Skeletal muscle tissue (tissue), 7 donors: Measurements from ENCODE around the genes PRAMEF7, KAZN, EFHD2 and TMEM82.

GRCh38 chr1:12916370-12916707 lies at the start of gene PRAMEF7:
Gene PRAMEF7, plus strand, starts transcription at chr1:12916610.
- PRO-cap, 3 experiments, result no peak in any of the 3 experiments
- RAMPAGE, long total RNA, result no peak
- RRBS, 2 experiments, result no CpG with 5 or more reads among the region's 1 CpG

DNA sequence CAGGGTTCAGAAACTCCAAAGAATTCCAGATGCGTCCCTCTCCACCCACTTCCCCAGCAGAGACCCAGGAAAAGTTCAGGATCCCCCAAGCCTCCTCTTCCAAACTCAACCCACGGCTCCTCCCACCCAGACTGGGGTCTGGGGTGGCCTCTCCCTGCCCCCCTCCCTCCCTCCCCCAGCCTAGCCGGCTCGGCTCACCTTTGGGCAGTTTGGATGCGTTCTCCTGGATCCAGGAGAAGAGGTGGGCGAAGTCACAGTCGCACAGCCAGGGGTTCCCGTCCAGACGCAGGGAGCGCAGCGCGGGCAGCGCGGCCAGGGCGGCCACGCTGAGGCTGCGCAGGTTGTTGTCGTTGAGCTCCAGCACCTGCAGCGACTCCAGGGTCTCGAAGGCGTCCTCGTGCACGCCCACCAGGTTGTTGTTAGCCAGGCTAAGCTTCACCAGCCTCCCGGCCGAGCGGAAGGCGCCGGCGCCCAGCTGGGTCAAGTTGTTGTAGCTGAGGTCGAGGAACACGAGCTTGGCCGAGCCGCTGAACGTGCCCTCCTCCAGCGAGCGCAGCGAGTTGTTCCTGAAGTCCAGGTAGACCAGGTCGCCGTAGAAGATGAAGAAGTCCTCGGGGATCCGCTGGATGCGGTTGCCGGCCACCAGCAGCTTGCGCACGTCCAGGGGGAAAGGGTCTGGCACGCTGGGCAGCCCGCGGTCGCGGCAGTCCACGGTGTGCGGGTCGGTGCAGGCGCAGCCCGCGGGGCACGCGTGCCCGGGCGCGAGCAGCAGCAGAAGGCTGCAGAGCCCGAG lies 842 bp downstream of the LRRC38 start:
- PRO-cap, 3 experiments, result peak in 2 of 3 experiments; most common plus-strand start position 706 of the sequence (in 2); most common minus-strand start position 106 of the sequence (in 1)
- RAMPAGE, long total RNA, result no peak
- RRBS, 2 experiments, result 2% methylated on average over 10 to 13 of the region's 62 CpGs

GRCh38 chr1:13778161-13778939 lies 78.4 kb downstream of the PRDM2 start:
- PRO-cap, 3 experiments, result no peak in any of the 3 experiments
- RAMPAGE, long total RNA, result no peak
- RRBS, 2 experiments, result no CpG with 5 or more reads among the region's 14 CpGs

GRCh38 chr1:13780835-13782109 lies 81.3 kb downstream of the PRDM2 start:
- PRO-cap, 3 experiments, result no peak in any of the 3 experiments
- RAMPAGE, long total RNA, result no peak
- RRBS, 2 experiments, result no CpG with 5 or more reads among the region's 25 CpGs

DNA sequence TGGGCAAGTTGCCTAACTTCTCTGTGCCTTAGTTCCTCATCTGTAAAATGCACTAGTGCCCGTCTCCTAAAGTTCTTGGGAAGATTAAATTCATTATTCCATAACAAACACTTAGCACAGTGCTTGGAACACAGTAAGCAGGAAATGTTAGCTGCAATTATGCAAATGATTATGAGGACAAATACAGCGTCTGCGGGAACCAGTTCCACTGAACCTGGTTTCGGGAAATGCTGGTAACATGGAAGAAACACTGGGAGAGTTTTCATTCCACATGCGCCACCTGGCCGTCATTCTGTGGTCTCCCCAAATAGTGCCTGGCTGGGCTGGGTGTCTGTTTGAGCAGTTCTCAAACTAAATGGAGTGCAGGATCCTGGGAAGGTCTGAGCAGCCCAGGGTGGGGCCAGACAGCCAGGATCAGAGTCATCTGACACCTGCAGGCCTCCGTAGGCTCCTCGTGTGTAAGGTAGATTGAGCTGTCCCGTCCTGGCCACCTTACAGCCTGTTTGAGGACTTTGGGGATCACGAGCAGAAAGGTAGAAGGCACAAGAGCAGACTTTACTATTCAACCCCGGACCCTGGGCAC lies 101.7 kb downstream of the PRDM2 start:
- PRO-cap, 3 experiments, result no peak in any of the 3 experiments
- RAMPAGE, long total RNA, result no peak
- RRBS, 2 experiments, result no CpG with 5 or more reads among the region's 11 CpGs

- PRO-cap, 3 experiments, result no peak in any of the 3 experiments
- RAMPAGE, long total RNA, result no peak
- RRBS, 2 experiments, result 2 to 3% methylated on average over 57 to 59 of the region's 120 CpGs
Observed at GRCh38 chr1:14598568-14599917, at the start of gene KAZN. Gene KAZN, plus strand, starts transcription at chr1:14598685.

DNA sequence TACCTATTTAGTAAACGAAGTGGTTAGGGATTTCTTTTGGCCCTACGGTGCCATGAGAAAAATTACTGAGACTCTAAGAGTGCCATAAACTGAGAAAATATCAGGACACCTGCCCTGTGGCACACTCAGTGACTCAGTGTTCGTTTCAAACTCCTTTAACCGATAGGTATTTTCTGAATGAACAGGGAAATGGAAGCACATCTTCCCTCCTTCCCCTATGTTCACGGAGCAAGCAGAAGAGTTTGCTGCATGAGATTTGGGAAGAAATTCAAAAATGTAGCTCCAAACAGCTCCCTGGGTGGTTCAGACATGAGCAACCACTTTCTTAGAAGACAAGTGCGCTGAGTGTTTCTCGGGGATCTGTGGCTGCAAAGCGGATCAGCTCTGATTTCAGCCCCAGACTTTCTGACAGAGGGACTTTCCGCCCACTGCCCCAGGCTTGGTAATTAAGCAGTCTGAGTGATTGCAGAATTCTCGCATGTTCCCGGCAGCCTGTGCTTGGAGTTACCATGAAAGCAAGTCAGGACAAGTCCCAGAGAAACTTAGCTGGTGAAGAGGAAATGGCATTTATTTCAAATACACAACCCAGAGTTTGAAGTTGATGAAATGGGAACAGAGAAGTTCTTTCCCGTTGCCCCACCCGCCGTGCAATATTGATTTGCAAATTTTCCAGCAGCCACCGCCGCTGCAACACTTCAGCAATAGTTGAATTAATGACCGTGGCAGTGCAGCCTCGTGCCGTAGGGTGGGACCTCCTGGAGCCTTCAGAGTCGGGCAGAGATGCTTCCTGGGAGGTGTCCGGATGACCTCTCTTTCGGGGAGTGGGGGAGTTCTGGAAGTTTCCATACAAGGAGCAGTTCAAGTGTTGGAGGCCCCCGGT lies 134.5 kb downstream of the KAZN start:
- PRO-cap, 3 experiments, result no peak in any of the 3 experiments
- RAMPAGE, long total RNA, result no peak
- RRBS, 2 experiments, result 10 to 15% methylated on average over 3 of the region's 23 CpGs

GRCh38 chr1:14826042-14826786 lies 227.7 kb downstream of the KAZN start:
- PRO-cap, 3 experiments, result no peak in any of the 3 experiments
- RAMPAGE, long total RNA, result no peak
- RRBS, 2 experiments, result no CpG with 5 or more reads among the region's 18 CpGs

DNA sequence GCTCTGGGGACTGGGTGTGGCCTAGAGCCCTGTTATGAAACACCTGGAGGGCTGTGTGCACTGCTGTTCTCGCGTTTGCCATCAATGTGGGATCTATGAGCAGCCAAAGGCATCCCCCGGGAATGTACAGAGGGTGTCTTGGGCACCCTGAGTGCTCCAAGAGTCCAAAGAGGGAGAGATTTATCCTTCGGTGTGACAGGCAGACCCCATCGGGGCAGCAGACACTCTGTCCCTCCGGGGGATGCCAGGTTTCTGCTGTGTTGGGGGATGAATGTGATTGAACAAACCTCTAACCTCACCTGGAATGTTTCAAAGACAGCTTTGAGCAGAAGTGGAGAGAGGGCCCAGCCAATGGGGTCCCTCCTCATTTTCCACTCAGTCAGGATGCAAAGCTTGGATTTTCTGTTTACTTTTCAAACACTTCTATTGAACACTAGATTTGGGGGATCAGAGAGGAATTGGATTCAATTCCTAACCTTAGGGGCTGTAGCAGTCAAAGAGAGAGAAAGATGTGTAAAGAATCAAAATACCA lies 264.7 kb downstream of the KAZN start:
- PRO-cap, 3 experiments, result no peak in any of the 3 experiments
- RAMPAGE, long total RNA, result no peak
- RRBS, 2 experiments, result 85 to 89% methylated on average over 3 of the region's 6 CpGs

- PRO-cap, 3 experiments, result no peak in any of the 3 experiments
- RAMPAGE, long total RNA, result no peak
- RRBS, 2 experiments, result no CpG with 5 or more reads among the region's 8 CpGs
Observed at GRCh38 chr1:14943106-14943624, 210.4 kb upstream of the TMEM51 start.

GRCh38 chr1:15027784-15028242 lies 125.7 kb upstream of the TMEM51 start:
- PRO-cap, 3 experiments, result no peak in any of the 3 experiments
- RAMPAGE, long total RNA, result no peak
- RRBS, 2 experiments, result no CpG with 5 or more reads among the region's 12 CpGs

- PRO-cap, 3 experiments, result no peak in any of the 3 experiments
- RAMPAGE, long total RNA, result no peak
- RRBS, 2 experiments, result no CpG with 5 or more reads among the region's 9 CpGs
Observed at GRCh38 chr1:15173915-15174492, 20.5 kb downstream of the TMEM51 start.

DNA sequence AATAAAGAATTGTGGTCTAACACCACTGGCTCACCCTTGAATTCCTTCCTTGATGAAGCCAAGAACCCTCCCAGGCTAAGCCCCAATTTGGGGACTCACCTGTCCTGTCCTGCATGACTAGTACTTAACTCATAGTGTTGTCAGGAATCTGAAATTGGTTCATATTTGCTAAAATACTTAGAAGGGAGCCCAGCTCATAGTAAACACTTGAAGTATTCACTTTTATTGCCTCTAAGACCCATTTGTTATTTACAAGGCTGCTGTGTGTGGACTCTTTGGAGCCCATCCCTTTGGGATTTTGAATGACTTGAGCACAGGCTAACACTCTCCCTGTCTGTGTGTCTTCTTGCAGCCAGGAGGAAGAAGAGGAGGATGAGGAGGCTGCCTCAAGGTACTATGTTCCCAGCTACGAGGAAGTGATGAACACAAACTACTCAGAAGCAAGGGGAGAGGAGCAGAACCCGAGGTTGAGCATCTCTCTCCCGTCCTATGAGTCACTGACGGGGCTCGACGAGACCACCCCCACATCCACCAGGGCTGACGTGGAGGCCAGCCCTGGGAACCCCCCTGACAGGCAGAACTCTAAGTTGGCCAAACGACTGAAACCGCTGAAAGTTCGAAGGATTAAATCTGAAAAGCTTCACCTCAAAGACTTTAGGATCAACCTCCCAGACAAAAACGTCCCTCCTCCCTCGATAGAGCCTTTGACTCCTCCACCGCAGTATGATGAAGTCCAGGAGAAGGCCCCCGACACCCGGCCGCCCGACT lies 27.9 kb upstream of the FHAD1 start:
- PRO-cap, 3 experiments, result no peak in any of the 3 experiments
- RAMPAGE, long total RNA, result no peak
- RRBS, 2 experiments, result no CpG with 5 or more reads among the region's 17 CpGs

DNA sequence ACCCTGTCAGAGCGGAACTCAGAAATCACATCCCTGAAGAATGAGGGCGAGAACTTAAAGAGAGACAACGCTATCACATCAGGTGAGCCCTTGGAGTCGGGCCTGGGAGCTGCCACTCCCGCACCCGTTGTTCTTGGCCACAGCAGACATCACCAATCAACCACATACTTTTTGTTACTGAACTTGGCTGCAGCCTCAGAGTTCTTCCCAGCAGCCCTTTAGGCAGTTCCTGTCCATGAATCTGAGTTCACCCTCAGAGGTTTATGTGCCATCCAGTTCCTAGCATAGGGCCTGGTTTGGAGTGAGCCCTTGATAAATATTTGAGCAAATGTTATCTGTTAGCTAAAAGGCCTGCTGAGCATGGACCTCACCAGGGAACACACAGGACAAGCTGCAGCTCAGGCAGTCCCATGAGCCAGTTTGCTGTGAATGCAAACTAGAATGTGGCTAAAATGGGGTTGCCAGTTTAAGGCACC lies 61.7 kb downstream of the FHAD1 start:
- PRO-cap, 3 experiments, result no peak in any of the 3 experiments
- RAMPAGE, long total RNA, result no peak
- RRBS, 2 experiments, result no CpG with 5 or more reads among the region's 6 CpGs

- PRO-cap, 3 experiments, result no peak in any of the 3 experiments
- RAMPAGE, long total RNA, result no peak
- RRBS, 2 experiments, result 18 to 33% methylated on average over 9 of the region's 27 CpGs
Observed at GRCh38 chr1:15326535-15327255, 79.7 kb downstream of the FHAD1 start.

DNA sequence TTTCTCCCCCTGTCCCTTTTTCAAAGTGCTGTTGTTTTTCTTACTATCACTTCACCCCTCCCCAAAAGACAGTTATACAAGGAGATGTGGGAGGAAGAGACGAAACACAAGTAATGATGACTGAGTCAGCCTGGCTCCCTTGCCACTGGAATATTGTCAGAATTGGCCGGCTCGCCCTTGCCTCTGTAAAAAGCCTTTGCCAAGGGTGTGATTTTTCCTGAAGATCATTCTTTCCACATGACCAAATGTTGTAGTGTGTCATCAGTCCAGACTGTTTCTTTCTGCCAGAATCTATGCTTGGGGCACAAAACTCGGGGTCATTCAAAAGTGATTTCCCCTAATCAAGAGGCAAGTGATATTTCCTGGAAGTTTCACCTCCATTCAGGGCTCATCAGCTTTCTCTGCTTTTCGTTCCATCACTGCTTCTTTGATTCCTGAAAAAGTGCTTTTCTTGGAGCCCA lies 2.5 kb upstream of the EFHD2 start:
- PRO-cap, 3 experiments, result no peak in any of the 3 experiments
- RAMPAGE, long total RNA, result no peak
- RRBS, 2 experiments, result no CpG with 5 or more reads among the region's 5 CpGs

- PRO-cap, 3 experiments, result peak in 3 of 3 experiments; most common plus-strand start chr1:15409895 (in 2); most common minus-strand start chr1:15409796 (in 2)
- RAMPAGE, long total RNA, result no peak
- RRBS, 2 experiments, result 2 to 3% methylated on average over 34 to 41 of the region's 77 CpGs
Observed at GRCh38 chr1:15409357-15410038, at the start of gene EFHD2. Gene EFHD2, plus strand, starts transcription at chr1:15409888.

GRCh38 chr1:15428456-15429134 lies 9.6 kb upstream of the CTRC start:
- PRO-cap, 3 experiments, result no peak in any of the 3 experiments
- RAMPAGE, long total RNA, result no peak
- RRBS, 2 experiments, result 84 to 93% methylated on average over 7 to 9 of the region's 30 CpGs

- PRO-cap, 3 experiments, result no peak in any of the 3 experiments
- RAMPAGE, long total RNA, result no peak
- RRBS, 2 experiments, result no CpG with 5 or more reads among the region's 5 CpGs
Observed at GRCh38 chr1:15662707-15663521, 3.4 kb downstream of the RSC1A1 start.

DNA sequence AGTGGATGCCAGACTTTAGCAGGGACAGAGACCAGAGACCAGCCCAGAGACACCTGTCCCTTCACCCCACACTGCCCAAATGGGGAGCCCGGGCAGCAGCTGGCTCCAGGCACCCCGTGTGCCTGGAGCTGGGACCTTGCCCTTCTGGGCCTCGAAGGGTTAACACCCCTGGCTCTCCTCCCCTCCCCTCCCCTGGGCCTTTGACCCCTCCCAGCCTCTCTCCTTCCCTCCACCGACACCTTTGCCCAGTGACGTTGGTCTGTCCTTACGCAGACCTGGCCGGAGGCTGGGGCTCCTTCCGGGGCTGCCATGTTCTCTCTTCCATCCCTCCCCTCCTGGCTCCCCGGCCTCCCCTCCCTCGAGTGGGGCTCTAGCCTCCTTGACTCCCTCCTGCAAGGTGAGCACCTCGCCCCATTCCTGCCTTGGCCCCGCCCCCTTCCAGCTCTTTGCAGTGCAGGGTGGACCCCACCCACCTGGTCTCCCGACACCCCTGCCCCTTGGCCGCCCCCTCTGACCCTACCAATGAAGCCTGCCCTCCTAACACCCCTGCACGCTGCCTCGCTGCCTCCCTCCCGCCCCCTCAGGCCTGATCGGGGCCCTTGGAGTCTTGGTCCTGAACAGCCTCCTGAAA lies at the start of gene TMEM82:
Gene TMEM82 (plus strand): TSS at position 249 of the 631 bp plus-strand sequence.
- PRO-cap, 3 experiments, result no peak in any of the 3 experiments
- RAMPAGE, long total RNA, result no peak
- RRBS, 2 experiments, result 0% methylated on average over 1 of the region's 18 CpGs; no CpG with 5 or more reads in 1 of the 2 experiments